Colic lymph node (tissue), 1 donor: ENCODE results near the gene PUDP.

DNA sequence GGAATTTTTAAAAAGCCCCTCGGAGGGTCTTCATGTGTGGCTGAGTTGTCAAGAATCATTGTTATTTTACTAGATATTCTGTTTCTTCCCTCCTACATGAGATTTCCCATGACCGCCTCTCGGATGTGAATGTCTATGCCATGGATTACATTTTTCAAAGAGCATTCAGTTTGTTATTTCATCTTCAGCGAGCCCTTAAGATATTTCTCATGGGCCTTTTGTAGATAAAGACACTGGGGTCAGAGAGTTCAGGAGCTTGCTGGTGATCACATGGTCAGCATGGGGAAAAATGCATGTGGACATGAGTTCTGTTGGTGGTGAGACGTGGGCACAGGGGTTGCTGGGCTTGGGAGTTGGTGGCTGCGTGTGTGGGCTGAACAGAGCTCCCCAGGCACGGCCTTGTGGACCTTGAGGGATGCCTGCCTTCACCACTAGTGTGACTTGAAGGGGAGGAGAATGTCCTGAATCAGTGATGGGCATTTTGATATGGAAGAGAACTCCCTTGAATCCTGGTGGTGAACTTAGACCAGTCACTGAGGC is 8.7 kb downstream of the CD99 start:
- PRO-cap, result no peak

DNA sequence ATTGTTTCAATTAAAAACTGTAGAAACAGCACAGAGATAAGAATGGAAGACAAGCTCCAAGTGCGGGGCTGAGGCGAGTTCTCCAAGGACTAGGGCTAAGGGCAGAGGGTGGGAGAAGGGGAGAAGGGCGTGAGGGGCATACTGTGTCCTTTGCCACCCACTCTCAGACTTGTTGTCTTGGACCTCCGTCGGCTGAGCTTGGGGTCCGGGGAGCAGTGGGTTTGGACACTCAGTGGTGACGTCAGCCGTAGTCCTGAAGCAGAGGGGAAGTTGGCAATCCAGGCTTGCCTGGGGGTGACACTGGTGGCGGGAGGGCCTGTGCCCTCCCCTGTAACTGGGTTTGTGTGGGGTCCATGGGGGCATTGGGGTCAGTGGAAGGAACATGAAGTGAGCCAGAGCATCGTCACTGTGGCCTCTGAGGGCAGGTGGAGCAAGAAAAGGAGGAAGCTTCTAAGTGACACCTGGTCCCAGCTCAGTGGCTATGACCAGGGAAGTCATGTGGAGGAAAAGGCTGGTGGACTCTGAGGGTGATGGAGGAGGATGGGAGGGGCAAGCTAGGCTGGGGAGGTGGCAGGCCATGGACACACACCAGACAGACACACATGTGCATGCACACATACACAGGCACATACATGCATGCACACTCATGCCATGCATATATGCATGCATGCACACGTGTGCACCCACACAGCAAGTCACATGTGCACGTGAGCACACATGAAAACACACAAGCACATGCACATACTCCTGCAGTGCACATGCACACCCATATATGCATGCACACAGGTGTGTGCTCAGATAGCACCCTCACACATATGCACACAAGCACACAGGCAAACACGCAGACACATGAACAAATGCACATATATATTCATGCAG is 17.7 kb downstream of the CD99 start:
- PRO-cap, result no peak

GRCh38 chrX:2890118-2890507 is 39.0 kb downstream of the ARSD start:
- PRO-cap, result no peak

DNA sequence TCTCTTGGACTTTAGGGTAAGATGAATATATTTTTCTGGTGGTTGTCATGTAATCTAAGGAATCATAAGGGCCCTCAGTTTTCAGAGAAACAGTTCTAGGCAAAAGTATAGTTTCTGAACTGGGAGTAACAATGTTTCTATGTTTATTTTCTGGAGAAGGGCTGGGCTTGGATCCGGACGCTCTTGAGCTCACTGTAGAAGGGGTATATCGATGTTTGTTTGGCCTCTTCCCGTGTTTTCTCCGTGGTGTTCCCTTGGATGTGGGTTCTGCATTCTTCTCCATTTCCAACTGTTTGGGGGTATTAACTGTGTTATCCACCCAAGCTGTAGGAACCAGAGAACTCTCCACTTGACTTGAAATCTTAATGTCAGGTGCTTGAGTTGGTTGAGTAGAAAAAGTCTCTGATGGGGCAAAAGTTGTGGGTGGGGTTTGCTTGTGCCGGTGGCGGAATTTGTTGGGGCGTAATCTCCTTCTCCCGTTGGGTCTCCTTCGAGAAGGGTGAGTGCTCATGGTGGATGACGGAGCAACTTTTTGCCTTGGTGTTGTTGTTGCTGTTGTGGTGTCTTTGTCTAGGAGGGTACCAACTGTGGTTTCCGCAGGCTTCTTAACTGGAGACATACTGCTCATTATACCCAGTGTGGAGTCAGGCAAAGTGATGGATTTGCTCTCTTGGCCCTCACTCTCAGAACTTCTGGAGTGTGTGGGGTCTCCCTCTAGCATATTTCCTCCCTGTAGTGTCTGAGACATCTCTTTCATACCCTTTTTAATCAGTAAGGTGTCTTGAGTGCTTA is 24.5 kb downstream of the MXRA5 start:
- PRO-cap, result no peak

GRCh38 chrX:3838199-3838658 is 124.8 kb upstream of the PRKX start:
- PRO-cap, result no peak

GRCh38 chrX:3843192-3843635 is 129.8 kb upstream of the PRKX start:
- PRO-cap, result no peak

GRCh38 chrX:7147536-7148509 is at the start of gene PUDP:
Gene PUDP, minus strand, starts transcription at chrX:7148153.
- PRO-cap, result bidirectional peak, plus-strand start at chrX:7147721, minus-strand start at chrX:7147716; bidirectional peak, plus-strand start at chrX:7148391, minus-strand start at chrX:7148153

DNA sequence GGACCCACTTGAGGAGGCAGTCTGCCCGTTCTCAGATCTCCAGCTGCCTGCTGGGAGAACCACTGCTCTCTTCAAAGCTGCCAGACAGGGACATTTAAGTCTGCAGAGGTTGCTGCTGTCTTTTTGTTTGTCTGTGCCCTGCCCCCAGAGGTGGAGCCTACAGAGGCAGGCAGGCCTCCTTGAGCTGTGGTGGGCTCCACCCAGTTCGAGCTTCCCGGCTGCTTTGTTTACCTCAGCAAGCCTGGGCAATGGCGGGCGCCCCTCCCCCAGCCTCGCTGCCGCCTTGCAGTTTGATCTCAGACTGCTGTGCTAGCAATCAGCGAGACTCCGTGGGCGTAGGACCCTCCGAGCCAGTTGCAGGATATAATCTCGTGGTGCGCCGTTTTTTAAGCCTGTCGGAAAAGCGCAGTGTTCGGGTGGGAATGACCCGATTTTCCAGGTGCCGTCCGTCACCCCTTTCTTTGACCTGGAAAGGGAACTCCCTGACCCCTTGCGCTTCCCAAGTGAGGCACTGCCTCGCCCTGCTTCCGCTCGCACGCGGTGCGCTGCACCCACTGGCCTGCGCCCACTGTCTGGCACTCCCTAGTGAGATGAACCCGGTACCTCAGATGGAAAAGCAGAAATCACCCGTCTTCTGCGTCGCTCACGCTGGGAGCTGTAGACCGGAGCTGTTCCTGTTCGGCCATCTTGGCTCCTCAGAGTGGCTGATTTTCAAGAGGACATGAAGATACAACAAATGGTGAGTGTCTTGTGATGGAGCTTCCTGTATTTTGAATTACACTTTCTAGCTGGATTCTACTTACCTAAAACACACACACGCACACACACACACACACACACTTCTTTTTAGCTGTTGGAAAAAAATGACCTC is 249.7 kb upstream of the VCX start:
- PRO-cap, result no peak

GRCh38 chrX:7709921-7710334 is 133.0 kb upstream of the VCX start:
- PRO-cap, result no peak

DNA sequence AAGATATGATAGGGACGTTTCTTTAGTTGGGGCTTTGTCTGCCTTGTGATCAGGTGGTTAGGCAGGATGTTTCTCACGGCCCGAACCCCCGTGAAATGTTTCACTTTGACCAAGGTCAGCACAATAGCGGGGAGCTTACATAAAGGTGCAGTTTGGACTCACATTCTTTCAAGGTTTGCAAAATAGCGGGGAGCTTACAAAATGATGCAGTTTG is 35.2 kb downstream of the PNPLA4 start:
- PRO-cap, result no peak

DNA sequence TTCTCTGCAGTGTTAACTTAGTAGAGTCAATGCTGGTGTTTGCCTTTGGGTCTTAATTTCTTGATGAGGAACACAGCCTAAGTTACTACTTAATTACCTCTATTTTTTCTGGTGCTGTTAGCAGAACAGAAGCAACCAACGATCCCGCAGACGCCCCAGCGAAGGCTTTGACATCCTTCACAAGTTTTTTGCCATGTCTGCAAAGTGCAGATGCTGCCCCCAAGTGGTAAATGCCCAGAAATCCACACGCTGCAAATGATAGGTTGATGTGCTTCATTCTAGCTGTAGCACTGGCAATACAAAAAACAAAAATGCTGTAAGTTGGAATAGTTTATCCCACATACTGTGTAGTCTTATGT is 1.4 kb downstream of the PNPLA4 start:
- PRO-cap, result no peak

GRCh38 chrX:8681390-8681659 is 50.6 kb downstream of the ANOS1 start:
- PRO-cap, result no peak

DNA sequence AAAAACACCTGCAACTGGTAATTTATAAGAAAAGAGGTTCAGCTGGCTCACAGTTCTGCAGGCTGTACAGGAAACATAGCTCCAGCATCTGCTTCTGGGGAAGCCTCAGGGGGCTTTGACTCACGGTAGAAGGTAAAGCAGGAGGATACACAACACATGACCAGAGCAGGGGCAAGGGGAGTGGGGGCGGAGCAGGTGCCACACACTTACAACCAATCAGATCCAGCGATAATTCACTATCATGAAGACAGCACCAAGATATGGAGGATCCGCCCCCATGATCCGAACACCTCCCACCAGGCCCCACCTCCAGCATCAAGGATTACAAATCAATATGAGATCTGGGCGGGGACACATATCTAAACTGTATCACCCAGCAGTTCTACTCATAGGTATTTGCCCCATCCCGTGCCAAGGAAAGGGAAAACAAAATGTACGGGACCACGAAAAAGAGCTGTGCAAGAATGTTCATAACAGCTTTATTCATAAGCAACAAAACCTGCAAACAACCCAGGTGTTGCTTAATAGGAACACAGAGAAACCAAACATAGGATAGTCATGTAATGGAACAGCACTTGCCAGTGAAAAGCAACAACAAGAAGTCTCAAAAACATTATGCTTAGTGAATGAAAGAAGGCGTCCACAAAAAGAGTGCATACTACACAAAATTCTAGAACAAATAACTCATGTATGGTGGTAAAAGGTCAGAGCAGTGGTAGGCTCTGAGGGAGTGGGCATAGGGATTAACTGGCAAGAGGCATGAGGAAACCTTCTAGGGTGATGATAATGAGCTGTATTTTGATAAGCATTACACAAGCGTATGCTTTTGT is 130.8 kb upstream of the FAM9B start:
- PRO-cap, result no peak

DNA sequence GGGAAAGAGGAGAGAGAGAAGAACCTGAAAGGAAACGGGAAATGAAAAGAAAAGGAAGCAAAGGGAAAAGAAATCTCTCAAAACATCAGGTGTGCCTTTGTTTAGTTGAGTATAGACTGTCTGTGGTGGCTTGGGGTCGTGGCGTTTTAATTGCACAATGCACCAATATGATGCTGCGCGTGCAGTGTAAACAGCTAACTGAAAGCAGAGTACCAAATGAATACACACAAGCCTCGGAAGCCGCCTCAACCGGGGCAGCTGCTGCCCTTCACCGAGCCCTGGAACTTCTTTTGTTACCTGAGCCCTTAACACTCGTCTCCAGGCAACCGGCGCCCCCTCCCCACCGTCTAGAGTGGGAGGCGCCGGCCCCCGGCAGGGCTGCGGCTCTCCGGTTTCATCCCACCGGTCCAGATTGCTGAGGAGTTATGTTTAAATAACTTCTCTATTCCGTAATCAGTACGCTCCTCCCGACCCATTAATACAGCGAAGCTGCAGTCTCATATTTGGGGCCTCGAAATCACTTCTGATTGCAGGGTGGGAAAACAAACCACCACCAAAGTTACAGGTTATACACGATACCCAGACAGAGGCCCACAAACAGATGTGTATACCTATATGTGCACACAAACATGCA is 173.2 kb upstream of the TBL1X start:
- PRO-cap, result no peak

DNA sequence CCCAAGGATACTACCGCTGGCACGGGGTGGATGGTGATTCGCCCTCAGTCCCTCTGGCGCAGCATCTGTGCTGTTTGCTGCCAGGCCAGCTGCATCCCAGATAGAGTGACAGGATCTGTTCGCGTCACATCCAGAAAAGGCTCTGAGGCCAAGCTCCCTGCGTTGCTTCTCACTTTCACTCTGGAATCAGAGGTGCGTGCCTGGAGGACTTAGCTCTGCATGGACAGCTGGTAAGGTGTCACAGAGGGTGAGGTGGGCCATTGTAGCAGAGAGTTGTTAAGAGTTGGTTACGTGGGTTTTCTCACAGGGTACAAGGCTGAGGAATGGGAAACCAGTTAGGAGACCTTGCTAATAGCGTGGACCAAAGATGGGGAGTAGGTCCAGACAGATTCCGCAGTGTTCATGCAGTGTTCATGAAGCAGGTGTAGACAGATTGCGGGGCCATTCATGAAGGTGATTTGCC is 95.5 kb downstream of the TBL1X start:
- PRO-cap, result no peak

GRCh38 chrX:9653319-9653949 is 112.2 kb downstream of the GPR143 start:
- PRO-cap, result no peak

DNA sequence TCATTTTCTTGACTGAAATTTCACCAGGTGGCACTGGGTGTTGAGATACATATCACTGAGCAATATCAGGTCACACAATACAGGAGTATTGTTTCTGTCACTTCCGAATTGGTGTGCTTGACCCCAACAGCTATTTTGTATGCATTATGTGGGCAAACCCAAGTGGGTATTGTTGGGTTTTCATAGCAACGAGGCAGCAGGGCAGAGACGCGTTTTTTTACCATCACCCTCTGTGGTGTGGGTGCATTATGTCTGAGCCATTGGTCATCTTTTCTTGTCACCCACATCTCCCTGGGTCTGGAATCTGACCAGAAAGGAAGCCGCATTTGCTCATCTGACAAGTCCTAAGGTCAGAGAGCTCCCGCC is 52.8 kb downstream of the SHROOM2 start:
- PRO-cap, result no peak

GRCh38 chrX:9896307-9896745 is 70.8 kb upstream of the CLDN34 start:
- PRO-cap, result no peak

DNA sequence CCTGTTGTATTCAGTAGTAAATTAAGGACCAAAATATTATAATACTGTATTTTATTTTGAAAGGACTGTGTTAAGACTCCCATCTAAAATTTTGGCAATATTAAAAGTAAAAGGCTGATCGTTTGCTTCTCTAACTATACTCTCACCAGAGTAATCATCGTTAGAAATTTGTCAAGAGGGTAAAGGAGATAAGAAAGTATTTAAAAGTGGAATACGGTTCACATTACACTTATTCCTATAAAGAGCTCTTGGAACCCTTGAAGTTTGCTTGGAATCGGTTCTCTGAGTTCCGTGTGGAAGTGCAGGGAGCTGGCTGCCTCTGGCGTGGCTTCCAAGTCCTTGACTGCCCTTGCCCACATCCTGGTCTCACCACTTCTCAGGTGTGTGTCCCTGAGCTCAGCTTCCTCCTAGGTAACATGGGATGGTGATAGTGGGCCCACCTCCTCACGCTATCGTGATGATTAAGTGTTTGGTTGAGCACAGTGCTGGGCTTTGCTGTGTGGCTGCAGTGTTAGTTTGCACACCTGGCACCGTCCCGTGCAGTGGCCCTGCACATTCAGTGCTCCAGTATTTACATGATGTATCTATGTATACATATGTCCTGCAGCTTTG is 81.4 kb downstream of the CLDN34 start:
- PRO-cap, result no peak

GRCh38 chrX:10158247-10158709 is 1.5 kb downstream of the CLCN4 start:
- PRO-cap, result bidirectional peak, plus-strand start at chrX:10158517, minus-strand start at chrX:10158378